ENCODE measurements around the gene CARD14.

DNA sequence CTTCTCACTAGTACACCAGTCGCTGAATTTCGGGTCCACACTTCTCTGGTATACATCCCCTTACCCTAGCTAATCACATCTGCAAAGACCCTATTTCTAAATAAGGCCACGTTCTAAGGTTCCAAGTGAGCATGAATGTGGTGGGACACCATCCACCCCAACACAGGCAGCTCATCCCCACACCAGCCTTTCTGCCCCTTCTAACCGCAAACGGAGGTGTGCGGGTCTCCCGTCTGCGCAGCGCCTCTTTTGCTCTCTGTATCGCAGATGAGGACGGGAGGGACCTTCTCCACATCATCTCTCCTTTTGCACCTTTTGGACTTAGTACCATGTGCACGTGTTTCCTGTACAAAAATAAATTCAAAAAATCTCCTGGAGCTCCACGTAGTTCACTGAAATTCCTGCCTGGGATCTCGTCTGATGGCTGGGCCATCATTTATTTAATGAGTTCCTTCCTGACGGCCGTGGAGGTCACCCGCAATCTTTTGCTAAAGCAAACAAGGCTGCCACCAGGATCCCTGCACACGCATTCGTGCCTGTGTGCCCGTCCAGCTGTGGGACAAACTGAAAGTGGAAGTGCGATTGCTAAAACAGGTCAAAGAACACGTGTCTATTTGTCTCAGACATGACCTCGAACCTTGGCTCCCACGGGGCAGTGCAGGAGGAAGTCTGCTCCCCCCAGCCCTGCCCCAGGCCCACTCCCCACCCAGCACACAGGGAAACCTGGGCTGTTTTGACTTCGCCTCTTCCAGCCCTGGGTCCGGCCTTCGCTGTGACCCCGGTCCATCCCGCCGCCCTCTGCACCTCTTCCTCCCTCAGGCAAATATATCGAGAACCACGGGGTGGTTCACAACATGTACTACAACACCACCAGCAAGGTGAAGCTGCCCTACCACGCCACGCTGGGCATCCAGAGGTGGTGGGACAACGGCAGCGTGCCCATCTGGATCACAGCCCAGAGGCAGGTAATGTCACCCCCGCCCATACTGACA lies 2.2 kb downstream of the ENPP7 start:
- PRO-cap: no peak

DNA sequence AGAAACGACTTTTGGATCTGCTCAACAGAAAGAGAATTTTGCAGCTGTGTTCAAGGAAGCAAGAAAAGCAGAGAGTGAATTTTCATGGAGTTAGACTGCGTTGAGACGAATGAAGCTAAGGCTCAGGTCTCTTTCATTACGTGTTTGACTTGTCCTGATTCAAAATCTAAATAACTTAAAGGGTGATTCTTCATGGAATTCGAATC lies 1.1 kb upstream of the CBX2 start:
- PRO-cap: no peak

DNA sequence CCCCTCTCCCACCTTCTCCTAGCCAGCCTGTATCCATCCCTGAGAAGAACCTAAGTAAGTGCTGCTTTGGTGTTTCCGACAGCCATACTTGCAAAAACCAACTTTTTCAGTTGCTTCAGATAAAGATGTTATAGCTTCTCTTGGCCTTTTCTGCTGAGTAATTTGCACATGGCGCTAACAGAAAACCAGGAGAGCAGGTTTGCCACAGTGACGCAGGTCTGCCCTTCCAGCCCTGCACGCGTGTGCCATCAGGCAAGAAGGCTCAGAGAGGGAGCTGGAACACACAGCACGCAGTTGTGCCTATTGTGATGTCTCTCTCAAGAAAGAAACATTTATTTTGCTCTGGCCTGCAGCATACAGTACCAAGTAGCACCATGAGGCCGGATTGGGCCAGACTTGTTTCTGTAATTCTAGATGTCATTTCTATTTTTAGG lies 1.7 kb downstream of the CBX2 start:
- PRO-cap: no peak

DNA sequence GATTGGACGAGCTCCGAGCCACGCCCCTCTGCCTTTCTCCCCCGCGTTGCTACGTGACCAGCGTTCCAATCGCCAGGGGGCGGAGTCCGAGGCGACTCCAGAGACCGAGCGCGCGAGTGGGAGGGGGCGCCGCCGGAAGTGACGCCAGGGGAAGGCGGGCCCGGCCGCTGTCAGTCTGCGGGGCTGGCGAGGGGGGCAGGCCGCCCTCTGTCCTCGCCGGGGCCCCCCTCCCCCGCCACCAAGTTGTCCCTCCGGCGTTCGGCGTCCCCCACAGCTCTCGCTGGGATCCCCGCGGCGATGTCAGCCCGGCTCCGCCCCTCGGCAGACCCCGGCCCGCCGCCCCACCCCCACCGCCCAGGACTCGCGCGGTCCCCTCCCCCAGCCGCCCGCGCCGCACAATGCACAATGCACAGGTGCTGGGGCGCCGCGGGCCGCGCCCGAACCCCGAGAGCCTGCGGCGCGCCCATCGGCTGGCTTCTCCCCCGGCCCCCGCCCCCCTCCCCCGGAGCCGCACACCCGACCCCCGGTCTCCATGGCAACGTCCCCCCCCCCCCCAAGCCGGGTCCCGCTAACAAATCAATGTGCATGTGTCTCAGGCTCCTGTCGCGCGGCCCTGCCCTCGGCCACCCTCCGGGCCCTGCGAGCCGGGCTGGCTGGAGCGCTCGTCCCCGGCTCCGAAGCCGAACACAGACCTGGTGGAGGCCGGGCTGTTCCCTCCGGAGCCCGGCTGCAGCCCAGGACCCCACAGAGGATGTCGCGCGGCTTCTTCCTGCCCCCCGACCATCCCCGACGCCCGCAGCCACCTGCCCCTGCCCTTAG lies 583 bp upstream of the CBX8 start:
- PRO-cap: bidirectional peak, plus-strand start at position 173 of the sequence, minus-strand start outside the sequence; bidirectional peak, plus-strand start at position 403 of the sequence, minus-strand start at position 491 of the sequence

GRCh38 chr17:79800049-79800805 lies 3.4 kb upstream of the CBX8 start:
- PRO-cap: no peak

- PRO-cap: no peak
Observed at GRCh38 chr17:79819806-79820216, 19.4 kb downstream of the CBX4 start.

GRCh38 chr17:79829116-79829315 lies 10.2 kb downstream of the CBX4 start:
- PRO-cap: no peak

DNA sequence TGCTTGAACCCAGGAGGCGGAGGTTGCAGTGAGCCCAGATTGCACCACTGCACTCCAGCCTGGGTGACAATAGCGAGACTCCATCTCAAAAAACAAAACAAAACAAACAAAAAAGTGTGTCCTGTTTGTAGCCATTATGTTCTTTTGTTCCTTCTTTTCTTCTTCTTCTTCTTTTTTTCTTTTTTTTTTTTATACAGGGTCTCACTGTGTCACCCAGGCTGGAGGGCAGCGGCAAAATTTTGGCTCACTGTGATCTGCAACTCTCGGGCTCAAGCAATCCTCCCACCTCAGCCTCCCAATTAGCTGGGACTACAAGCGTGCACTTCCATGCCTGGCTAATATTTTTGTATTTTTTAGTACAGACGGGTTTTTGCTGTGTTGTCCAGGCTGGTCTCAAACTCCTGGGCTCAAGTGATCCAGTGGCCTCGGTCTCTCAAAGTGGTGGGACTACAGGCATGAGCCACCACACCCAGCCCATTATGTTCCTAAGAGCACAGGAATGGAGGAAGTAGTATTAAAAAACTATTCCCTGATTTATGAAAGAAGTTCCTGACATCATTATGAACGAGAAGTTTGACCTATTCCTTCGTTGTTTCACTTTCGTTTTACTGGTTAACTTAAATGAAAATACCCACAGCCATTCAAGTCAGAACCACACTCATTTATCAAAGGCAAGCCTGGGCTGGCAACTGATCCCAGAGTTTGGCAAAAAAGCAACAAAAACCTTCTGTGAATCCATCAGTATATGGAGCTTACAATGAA lies 13.3 kb upstream of the CBX4 start:
- PRO-cap: no peak

DNA sequence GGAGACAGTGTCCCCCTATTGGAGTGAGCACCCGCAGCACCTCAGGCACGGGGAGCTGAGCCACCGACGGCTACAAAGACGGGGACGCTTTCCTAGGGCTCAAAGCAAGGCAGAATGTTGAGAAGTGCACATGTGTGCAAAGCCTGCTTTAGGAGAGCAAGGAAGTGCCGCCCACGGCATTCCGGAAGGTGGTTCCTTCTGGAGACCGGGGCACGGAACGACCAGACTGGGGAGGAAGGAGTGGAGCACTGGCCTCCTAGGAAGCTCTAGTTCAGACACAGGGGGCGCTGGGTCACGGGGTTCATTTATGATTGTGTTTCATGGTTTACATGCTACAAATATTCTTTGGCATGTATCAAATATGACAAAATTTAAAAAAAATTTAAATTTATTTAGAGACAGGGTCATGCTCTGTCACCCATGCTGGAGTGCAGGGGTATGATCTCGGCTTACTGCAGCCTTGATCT lies 52.1 kb downstream of the TBC1D16 start:
- PRO-cap: no peak

DNA sequence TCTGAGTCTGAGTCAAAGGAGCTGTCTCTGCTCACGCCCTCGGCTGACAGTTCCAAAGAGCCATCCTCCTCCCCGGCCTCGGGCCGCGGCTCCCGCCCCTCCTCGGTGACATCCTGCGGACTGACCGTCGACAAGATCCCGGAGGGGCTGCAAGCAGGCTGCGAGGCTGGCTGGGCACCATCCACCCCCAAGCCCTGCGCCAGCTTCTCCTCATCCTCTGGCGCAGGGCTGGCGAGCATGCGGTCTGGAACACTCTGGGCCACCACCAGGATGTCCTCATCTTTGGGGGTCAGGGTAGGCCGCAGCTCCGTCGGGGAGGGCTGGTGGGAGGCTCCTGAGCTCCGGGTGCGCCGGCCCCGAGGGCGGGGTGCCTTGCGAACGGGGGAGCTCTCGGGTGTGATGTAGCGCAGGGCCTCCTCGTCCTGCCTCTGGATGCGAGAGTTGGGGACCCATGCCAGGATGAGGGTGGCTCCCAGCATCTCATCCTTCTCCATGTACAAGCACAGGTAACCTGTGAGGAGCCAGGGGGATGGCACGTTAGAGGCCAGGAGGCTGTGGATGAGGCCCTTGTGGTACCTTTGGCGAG lies 25.3 kb downstream of the TBC1D16 start:
- PRO-cap: no peak

- PRO-cap: no peak
Observed at GRCh38 chr17:80048343-80048865, 12.0 kb downstream of the CCDC40 start.

DNA sequence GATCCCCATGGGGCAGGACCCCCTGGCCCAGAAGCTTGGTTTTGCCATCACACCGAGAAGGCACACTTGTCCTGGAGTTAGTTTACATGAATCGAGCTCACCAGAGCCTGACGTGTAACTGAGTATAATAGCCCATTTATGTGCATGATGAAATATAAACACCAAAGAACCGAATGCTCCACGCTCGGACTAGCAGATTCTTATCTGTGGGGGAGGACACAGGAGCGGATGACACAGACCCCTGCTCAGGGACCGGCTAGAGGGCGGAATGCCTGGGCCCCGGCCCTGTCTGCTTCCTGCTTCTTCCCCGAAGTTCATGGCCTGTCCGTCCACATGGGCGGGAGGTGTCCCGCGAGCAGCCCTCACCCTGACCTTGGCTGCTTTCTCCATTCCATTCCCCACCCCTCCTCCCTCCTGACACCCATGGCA lies 32.2 kb downstream of the CCDC40 start:
- PRO-cap: no peak

- PRO-cap: no peak
Observed at GRCh38 chr17:80101878-80102589, 653 bp downstream of the GAA start.

GRCh38 chr17:80137907-80138625 lies 8.9 kb downstream of the EIF4A3 start:
- PRO-cap: no peak

DNA sequence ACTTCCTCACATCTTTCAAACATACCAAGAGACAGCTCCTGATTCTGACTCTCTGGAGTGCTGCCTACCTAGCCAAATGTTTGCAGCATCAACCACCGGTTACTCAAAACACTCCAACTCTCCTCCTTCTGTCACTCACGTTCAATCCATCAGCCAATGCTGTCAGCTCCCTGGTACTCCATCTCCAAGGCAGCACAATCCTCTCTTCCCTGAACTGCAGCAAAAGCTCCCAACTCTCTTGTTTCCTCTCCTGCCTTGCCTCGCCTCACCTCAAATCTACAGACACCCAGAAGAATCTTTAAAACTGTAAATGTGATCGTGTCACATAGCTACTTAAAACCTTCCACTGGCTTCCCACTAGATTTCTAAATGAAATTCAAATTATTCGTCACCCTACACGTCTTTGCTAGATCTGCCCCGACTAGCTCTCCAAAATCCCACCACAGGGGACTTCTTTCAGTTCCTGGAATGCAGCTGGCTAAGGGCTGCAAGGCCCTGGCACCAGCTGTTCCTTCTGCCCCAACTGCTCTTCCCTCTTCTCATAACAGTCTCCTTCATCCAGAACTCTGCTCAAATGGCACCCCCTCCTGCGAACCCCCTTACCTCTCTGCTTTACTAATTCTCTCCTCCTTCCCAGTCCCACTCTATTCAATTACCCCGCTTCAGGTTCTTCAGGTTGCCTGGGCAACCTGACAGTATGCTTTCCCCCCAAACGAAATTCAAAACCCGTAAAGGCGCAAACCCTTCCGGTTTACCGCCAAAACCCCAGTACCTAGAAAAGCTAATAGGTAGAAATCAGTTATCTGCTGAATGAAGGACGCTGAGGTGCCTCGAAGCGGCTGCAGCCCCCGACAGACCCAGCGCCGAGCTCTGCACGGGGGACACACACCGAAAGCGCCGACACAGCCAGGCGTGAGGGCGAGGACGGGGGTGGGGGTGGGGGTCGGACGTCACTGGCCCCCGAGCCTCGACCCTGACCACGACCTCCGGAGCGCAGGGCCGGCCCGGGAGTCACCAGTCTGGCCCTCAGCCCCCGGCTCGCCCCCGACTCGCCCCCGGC lies 892 bp downstream of the EIF4A3 start:
- PRO-cap: no peak

DNA sequence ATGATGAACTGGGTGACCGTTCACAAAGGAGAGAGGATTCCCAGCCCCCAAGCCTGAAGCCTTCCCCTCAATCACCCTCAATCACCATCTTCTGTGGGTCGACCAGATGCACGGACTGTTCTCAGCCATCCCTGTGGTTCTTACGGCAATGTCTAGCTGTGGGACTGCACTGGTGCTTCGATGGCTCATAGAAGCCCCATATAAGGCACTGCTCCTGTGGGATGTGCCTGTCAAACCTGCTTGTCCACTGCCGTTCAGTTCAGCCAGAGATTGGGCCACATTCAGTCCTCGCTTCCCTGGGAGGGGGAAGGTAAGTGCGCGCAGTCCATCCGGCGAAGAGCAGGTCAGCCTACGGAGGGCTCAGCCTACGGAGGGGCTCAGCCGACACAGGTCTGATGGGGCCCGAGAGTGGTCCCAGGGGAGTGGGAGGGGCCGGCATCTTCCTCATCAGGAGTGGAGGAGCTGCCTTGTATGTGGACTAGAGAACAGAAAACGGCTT lies at the start of gene CARD14:
Gene CARD14, plus strand, starts transcription at position 284 of the 499 bp plus-strand sequence.
- PRO-cap: no peak

- PRO-cap: no peak
Observed at GRCh38 chr17:80191932-80192742, 22.3 kb downstream of the CARD14 start.

DNA sequence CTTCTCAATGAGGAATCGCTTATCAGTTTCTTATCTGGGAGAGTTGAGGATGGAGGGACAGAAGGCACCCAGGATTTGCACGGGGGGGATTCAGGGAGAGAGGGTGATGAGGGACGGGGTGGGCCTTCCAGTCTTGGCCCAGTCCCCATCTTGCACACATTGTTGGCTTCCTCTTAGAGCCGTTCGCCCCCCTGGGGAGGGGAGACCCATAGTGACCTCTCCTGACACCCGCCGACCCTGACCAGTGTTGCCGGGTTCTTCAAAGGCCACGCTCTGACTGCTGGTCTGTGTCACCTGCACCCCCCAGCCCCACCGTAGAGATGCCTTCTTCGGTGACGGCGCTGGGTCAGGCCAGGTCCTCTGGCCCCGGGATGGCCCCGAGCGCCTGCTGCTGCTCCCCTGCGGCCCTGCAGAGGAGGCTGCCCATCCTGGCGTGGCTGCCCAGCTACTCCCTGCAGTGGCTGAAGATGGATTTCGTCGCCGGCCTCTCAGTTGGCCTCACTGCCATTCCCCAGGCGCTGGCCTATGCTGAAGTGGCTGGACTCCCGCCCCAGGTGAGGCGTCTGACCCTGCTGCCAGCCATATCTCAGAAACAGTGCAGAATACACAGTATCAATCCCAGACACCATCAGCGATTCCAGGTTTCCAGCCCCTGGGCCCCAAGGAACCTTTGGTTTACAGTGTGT lies 1.2 kb downstream of the SLC26A11 start:
- PRO-cap: no peak

DNA sequence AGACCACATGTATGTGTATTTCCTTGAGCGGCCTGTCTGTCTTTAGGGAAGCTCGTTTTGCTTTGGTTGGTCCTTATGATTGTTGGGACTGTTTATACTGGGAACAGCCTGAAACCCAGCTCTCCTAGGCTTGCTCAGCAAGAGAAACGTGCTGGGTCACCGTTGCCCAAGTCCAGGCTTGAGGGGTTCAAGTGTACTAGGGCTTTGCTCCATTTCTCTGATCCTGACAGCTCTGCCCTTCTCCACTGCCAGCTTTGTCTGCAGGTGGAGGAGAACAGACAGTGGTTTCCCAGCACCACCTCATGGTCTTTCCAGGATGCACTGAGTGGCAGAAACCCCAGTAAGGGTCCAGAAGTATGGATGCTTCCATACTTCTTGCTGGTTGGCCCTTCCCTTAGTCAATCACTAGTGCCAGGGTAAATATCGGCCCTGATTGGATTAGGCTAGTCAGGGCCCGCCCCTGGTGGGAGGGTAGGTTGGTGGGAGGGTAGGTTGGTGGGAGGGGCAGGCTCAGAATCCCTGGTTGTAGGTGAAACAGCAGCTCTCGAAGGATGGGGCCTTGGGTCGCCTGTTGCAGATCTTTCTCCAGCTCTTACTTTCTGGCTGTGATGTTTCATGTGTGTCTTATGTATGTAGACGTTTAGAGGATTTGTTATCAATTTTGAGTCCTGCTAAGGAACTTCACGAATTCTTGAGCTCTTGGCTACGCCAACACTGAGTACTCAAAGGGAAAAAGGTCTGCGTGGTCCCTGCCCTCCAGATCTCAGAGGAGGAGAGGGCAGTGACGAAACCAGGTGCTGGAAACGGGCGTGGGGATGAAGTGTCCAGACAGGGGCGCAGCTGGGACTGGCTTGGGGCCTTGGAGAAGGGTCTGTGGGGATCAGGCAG lies 10.2 kb downstream of the RNF213 start:
- PRO-cap: no peak

DNA sequence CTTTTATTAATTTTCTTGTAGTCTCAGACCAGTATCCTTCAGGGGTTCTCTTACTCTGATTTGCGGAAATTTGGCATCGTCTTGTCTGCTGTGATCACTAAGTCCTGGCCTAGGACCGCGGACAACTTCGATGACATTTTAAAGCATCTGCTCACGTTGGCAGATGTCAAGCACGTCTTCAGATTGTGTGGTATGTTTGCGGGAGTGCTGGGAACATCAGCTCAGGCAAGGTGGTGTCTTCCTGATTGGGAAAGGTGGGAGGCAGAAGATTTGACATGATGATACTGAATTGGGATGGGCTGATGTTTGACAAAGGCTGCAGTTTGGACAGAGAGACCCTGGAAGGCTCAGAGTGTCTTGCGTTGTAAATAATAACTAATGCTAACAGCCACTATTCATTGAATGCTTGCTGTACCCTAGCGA lies 64.4 kb downstream of the RNF213 start:
- PRO-cap: no peak

Data from progenitor cell of endocrine pancreas (in vitro differentiated cells).